ENCODE measurements around a stretch of chr3.

GRCh38 chr3:185606215-185606710, 20.2 kb downstream of the SENP2 start:
- RRBS: no CpG with 5 or more reads among the region's 4 CpGs

DNA sequence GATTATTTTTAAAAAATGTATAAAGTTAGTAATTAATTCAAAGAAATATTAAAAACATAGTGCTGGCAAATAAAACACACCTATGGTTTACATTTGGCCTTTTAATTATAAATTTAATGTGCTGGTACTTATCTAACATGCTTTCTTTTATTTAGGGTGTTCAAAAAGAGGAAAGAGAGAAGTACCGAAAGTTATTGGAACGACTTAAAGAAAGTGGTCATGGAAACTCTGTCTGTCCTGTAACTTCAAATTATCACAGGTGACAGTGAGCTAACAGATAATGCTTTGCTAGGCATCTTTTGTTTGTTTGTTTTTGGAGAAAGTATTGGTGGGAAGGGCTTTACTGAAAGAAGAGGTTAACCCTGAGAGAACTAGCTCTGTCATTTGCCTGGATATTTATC, 23.0 kb downstream of the SENP2 start:
- RRBS: no CpG with 5 or more reads among the region's 2 CpGs

DNA sequence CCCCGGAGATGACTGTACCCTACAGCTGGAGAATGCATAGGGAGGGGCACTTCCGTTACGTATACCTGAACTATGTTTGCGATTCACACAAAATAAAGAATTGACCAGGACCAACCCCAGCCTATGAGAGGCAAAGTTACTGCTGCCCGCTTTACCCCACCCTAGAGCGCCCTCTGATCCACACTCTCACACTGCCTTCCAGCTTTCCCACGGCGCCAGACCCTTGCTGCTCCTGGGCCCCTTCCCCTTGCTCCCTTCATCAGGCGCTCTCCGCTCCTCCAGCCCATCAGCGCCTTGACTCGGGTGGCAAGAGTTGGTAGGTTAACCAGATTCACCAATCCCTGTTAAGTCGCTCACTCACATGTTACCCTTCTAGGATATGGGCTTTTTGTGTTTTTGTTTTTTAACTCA, 96.8 kb downstream of the IGF2BP2 start:
- RRBS: no CpG with 5 or more reads among the region's 13 CpGs

GRCh38 chr3:185760390-185761256, 64.2 kb downstream of the IGF2BP2 start:
- RRBS: 59% methylated on average over 3 of the region's 7 CpGs

DNA sequence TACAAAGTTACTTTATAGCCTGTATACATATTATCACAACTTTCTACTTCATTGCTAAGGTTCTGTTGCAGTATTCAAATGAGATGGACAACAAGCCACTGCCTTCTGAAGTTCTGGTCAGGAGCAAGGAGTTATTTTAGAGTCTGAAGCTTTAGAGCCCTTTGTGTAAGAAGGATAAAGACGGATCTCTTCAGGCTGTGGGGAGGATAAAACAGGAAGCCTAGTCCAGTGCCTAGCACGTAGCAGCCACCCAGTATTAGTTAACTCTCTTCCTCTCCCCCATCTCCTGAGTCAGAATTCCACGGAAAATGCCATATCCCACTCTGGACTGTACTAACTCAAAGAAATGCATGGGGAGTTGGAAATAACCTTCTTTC, 9.5 kb downstream of the IGF2BP2 start:
- RRBS: no CpG with 5 or more reads among the region's 3 CpGs

GRCh38 chr3:185825084-185825943, 472 bp upstream of the IGF2BP2 start:
- RRBS: 2% methylated on average over 56 of the region's 126 CpGs

- RRBS: no CpG with 5 or more reads among the region's 7 CpGs
Observed at GRCh38 chr3:185916963-185918122, 20.5 kb downstream of the TRA2B start.

- RRBS: no CpG with 5 or more reads among the region's 11 CpGs
Observed at GRCh38 chr3:185923215-185924093, 14.4 kb downstream of the TRA2B start.

DNA sequence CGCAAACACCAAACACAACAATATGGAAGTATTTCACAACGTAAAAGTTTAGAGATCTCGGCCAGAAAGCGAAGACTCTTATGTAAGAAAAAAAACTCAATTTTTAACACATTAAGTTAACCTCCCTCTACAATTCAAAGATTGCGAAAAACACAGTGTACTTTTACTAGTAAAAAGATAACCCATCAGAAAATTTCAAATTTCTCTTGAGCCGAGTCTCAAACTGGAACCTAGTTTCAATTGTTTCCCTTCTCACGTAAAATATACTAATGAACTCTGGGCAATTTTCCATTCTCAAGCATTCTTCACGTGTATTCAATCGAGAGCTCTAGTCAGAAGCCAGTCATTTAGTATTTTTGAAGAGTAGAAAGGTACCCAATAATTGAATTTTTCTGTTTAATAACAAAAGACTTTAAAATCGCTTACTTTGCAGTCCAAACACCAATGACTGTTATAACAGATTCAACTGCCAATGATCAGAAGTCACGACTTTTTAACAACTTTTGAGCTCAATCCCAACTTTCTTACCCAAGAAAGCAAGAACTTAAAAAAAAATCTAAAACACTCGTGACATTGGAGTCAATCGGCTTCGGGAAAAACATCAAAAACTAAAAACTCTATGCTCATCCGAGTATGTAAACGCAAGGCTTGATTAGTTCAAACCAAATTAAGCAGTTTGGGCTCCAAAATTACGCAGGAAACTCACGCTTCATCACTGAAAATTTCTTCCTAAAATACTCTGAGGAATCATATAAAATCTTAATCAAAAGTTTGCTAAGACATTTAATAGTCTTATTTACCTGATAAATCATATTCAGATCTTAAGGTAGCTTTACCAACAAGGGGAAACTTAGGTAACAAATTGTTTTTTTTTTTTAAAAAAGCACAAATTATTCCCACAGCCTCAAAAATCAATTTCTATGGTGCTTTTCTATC, 1.7 kb downstream of the TRA2B start:
- RRBS: no CpG with 5 or more reads among the region's 18 CpGs

DNA sequence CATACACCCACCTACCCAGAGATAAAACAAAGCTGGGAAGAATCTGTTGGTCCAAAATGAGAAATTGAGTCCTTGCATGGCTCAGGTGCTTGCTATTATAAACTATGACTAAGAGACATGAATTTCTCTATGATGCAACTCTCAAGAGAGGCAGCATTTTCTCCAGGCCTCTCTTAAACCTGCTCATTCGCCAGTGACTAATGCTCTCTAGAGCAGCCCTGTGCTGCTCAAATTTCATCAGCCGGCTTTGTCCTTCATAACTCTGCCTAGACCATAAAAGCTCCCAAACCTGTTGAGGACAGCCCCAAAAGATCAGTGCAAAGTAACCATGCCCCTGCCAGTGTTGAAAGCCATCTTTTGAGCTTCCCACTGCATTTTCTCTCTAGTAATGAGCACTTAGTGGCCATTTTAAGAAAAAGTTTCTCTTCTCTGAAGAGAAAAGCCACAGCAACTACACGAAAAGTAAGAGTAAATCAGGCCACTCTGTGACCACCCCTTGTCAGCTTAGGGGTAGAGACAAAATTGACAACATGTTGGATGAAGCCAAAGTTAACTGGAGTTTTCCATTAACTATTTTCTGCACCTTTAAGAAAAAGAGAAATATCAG, 4.8 kb downstream of the ETV5 start:
- RRBS: no CpG with 5 or more reads among the region's 3 CpGs

DNA sequence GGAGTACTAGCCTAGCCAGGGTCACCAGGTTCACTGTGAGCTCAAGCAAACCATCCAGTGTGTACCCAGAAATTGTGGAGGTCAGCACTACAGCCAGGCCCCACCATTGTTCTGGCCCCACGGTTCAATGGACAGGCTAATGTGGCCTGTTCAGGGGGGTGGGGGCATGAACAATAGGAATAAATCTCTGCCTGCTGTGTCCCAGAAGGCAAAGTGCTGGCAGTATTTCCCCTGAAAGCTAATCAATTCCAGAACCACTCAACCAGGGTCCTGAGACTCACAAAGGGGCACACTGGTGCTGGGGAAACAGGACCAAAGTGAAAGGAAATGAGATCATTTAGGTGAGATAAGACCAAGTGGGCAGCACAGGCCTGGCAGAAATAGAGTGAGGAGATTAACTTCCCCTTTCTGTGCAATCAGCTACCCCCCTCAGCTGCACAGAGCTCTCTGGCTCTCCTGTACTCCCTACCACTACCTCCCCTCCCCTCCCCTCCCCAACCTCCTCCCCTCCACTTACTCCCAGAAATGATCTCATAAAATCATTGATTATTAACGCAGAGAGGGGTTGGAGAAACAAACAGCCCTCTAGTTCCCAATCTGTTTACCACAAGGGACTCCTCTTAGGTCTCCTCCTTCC, 11.5 kb downstream of the CRYGS start:
- RRBS: no CpG with 5 or more reads among the region's 2 CpGs

DNA sequence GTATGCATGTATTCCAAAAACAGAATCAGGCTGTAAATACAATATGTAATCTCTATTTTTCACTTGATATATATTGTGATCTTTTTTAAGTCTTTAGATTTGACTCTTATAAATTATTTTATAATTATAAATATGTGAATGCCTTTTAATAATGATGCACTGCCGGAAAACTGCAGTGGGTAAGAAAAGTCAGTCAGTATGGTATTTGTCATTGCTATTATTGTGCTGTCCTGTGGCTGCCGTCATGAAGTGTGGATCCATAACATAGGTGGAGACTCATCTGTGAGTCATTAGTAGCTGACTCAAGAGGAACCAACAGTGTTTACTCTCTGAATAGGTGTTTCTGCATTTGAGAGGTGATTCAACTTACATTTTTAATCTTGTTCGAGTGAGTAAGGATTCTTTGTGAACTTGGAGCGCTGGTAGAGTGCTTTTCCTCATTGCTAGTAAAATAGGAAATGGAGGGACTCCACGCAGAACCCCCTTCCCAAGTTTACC, 30.5 kb upstream of the EIF4A2 start:
- RRBS: no CpG with 5 or more reads among the region's 5 CpGs

DNA sequence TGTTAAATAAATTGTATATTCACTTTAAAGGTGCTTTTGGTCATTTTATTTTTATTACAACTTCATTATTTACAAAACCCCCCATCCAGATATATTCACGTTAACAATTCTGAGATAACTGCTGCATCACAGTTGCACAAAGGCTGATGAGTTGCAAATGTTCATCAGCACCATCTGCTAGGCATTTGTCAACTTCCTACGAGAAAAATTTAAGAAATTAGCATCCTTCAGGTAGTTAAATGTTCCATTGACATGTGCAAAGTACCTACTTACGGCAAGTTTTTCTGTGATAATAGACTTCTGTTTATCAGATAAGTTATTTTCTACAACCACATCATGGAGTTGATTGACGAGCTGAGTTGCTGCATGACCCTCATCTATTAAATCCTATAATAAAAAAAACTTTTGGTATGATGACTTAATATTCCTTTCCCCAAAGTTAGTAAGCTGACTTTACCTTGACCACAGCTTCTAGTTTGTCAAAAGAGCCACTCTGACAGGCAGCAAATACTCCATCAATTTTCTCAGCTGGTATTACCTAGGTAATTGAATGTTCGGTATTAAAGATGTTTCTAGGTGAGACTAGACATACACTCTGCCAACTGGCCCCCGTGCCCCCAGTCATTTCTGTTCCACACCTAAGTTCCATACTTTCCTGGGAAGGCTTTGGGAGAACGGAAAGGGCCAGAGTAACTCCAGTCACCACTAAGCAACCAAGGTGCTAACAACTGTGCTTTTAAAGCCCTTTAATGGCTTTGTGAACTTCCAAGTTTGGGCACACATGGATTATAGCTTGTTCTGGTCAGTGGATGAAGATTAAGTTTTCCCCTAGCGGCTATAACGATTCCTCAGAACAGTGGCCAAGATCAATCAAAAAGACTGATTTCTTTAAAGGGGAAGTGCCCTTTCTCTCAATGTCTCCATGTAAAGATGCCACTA, 6.8 kb downstream of the EIF4A2 start:
- RRBS: no CpG with 5 or more reads among the region's 9 CpGs

DNA sequence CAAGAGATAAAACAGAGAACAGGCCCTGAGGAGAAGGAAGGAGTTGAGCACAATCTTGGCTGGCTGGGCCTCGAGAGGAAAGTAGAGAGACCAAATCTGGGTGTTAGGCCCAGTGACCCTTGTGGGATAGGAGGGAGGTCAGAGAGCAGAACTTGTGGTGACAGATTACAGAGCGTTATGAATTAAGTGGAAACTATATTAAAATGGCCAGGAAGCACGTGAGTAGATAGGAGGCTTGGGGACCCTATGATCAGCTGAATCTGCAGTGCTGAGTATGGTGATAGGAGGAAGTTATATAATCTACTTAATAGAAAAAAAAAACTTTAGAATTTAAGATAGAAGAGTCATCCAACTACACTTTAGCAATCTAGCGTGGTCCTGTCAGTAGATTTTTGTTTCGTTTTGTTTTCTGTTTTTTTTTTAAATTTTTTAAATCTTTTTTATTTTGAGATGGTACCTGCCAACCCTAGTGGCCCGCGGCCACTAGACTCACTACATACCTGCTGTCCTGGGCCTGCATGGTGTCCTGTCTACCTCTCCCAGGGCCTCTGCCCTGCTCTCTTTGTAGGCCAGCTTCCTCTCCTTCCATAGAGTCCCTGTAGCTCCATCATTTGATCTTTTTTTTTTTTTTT, 30.1 kb downstream of the ST6GAL1 start:
- RRBS: no CpG with 5 or more reads among the region's 7 CpGs

- RRBS: no CpG with 5 or more reads among the region's 14 CpGs
Observed at GRCh38 chr3:186966252-186967122, 36.2 kb downstream of the ST6GAL1 start.

DNA sequence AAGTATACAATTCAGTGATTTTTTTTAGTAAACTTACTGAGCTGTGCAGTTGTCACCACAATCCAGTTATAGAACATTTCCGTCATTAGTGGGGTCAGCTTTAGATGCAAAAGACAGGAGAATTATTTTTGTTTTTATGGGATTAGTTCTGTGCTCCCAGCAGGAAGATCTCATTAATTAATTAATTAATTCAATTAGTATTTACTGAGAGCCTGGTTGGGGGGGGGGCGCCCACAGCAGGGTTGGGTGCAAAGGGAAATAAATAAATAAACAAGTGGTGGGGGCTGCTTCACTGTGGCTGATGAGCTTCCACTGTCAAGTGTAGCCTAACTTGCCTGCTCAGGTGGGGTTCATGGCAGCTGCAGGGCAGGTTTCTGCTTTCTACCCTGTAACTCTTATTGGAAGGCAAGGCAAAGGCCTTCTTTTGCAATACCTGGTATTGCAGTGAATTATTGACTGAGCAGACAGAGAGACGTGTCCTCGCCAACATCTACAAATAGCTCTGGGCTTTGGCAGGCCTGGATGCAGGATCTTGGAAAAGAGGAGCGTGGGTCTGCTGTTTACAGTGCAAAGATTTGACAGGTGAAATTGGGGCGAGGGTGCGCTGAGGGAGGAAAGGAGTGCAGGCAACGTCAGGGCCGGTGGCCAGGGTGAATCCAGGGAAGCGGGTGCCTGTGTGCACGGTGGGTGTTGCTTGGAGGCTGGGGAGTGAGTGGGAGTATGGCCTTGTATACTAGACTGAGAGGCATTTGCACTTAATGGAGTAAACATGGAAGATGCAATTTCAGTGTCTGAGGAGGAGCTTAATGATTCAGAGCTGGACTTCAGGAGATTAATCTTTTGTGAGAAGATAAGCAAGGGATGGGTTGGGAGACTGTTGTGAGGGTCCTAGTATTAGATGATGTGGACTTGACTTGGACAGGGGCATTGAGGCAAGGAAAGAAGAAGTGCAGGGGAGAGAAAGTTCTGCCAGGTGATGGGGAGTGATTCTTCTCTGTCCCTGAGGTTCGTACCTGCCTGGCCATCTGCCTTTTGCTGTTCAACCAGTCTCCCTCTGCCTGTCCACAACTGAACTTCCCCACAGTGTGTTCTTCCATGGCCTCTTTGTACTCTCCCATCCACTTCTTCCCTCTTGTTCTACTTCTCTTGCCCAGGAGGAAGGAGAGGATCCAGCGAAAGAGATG, 44.6 kb downstream of the ST6GAL1 start:
- RRBS: no CpG with 5 or more reads among the region's 13 CpGs

DNA sequence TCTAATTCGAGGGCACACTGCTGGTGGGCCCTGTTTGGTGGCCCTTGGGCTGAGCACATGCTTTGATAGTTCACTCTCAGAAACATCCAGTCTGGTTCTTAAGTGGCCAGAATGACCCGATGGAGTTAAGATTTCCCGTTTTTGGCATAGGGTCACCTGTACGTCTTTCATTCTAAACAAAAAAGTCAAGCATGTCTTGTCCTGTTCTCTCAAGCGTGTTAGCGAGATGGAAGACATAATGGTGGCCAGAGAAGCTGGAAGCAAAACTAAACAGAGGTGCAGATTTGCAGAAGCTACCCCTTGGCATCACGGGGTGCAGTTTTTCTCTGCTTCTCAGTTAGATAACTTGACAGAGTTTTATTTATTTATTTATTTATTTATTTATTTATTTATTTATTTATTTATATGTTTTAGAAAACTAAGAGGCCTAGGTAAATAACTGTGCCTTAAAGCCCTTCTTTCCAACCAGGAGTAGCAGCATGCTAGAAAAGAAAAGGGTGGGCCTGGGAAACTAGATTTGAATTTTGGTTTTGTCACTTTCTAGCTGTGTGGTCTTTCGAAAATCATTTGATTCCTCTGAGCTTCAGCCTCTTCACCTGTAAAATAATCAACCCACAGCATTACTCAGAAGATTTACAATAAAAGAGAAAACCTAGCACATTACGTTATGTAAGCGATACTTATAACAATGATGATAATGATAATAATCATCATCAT, 63.0 kb downstream of the ST6GAL1 start:
- RRBS: no CpG with 5 or more reads among the region's 10 CpGs

- RRBS: no CpG with 5 or more reads among the region's 3 CpGs
Observed at GRCh38 chr3:187276643-187276956, 14.9 kb downstream of the MASP1 start.

- RRBS: no CpG with 5 or more reads among the region's 5 CpGs
Observed at GRCh38 chr3:187289431-187289850, 2.1 kb downstream of the MASP1 start.

DNA sequence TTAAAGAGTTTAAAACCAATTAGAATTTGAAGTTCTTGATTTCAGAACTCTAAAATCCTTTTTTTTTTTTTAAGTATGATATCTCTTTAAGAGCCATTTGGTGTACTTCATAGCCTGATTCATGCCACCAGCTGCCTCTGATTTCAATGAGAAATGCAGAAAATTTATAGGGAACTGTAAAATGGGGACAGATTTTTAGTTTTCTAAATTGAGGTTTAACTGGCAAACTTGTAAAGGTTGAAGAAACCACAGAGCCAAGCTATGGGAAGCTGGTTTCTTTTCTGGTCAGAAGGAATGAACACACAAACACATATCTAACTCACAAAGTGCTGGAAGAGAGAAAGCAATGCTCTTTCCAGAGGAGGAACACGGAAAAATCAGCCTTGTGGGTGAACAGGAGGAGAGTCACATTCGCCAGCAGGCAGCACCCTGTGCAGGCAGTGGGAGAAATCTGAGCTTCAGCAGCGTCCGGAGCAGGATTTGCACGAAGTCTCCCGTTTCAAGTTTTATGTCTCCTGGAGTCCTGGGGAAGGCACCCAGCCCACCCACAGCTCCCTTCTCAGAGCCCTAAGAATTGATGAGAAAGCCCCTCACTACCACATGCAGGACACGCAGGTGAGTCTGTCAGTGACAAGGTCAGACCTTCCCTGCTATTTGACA, 485 bp downstream of the MASP1 start:
- RRBS: no CpG with 5 or more reads among the region's 7 CpGs

All from mononuclear cell (primary cell).